Mammary epithelial cell (primary cell): Measurements from ENCODE around the gene GLRA1.

DNA sequence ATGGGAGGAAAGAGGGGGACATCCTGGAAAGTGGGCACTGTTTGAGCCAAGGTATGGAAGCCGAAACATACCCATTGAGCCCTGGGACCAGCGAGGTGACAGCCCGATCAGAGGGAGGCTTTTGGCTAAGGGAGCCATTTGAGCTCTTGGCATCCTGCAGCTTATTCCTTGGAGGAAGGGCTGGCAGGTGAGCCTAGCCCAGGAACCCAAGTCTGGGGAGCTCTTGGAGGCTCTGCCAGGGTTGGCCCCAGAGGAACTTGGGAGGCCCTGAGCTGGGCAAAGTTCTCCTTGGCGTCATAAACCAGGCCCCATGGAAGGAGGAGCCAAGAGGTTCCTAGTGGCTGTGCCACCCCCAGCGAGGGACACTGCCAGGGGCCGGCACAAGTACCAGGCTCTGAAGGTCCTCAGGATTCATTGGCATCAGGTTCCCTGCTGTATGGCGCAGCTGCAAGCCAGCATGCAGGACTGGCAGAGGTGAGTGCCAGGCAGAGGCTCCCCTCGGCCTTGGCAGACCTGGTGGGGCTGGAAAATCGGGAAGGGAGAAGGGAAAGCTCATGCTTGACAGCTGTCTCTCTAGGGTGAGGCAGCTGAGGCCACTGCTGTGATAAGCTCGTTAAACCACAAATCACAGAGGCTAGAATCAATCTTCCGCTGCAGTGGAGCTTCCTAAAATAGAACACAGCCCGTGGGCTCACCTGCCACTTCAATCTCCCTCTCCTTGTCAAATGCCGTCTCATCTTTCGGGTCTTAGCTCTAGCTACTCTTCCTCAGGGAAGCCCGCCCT is 54.6 kb upstream of the SYNPO start:
- CAGE, long polyA plus RNA, result no peak
- RRBS, result no CpG with 5 or more reads among the region's 15 CpGs

GRCh38 chr5:150600039-150600470 is 40.4 kb upstream of the SYNPO start:
- CAGE, long polyA plus RNA, result no peak
- RRBS, result 83% methylated on average over 1 of the region's 7 CpGs

- CAGE, long polyA plus RNA, result no peak
- RRBS, result no CpG with 5 or more reads among the region's 10 CpGs
Measured at GRCh38 chr5:150644188-150645135, 4.0 kb downstream of the SYNPO start.

DNA sequence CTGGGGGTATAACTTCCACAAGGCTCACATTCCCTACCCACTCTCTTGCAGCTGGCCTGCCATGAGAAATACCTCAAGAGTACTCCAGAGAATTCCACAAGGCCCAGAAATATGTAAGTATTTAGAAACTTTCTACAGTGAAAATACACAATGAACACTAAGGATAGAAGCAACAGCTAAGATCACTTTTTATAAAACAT is 25.3 kb downstream of the ZNF300 start:
- CAGE, long polyA plus RNA, result no peak

GRCh38 chr5:150926669-150927145 is 21.9 kb upstream of the ZNF300 start:
- CAGE, long polyA plus RNA, result no peak
- RRBS, result no CpG with 5 or more reads among the region's 3 CpGs

GRCh38 chr5:150946218-150946682 is 41.5 kb upstream of the ZNF300 start:
- CAGE, long polyA plus RNA, result no peak
- RRBS, result no CpG with 5 or more reads among the region's 27 CpGs

DNA sequence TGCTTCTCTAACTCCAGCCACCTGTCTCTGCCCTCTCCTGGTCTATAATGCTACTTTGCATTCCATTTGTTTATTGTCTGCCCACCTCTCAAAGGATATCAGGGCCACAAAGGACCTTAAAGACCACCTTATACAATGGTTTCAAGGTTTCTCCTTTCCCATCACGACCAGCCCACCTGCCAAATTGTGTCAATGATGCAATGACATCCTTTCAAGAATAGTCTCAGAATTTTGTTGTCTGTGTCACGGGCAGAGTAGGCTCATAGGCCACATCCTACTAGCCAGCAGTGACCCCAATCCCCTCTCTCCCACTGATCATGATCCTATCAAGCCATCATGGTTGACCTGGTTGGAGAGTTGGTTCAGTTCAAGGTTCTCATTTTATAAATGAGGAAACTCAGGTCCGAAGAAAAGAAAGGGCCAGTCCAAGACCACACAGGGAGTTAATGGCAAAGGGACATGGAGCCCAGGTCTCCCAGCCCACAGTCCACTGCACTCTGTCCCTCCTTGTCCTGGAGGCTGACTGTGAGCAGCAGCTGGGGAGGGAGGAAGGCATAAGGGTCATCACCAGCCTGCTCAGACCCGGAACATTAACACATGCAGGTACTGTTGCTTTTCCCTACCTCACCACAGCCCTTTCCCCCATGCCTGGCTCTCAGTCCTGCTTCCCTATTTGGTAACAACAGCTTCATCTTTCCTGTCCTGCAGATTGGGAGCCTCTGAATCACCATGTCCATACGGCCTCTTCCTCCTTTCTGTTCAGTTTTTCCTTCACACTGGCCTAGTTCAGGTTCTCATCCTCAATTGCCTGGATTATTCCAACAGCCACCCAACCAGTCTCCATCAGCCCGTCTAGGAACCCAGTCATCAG is 3.9 kb downstream of the GPX3 start:
- CAGE, long polyA plus RNA, result no peak
- RRBS, result no CpG with 5 or more reads among the region's 6 CpGs

DNA sequence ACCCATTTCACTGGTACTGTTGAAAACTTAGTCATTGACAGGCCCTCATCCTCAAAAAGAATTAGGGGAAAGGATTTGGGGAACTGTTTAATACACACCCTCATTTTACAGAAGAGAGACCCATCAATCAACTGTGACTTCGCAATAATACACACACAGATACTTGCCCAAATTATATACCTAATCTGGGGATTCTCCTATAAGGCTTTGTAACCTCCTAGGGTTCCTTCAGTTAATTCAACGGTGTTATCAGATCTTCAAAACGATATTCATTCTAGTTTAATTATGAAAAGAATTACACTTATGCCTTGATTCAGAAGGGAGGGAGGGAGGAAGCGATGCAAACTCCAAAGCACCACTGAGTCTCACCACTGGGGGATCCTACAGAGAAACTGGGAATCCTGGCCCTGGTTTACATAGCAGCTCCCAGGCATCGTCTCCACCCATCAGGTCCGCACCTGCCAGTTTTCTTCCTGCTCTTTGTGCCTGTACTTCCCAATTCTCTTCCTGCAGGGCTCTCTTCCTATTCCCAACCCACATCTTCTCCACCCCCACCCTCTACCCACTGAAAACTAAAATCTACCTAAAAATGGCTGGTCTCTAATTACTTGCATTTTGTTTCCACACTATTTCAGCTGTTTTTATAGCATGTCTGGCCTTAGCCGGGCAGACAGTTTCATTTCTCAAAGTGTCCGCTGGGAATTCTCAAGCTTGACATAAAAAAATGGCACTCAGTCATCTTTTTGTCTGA is 1.4 kb upstream of the TNIP1 start:
- CAGE, long polyA plus RNA, result no peak
- RRBS, result no CpG with 5 or more reads among the region's 8 CpGs

DNA sequence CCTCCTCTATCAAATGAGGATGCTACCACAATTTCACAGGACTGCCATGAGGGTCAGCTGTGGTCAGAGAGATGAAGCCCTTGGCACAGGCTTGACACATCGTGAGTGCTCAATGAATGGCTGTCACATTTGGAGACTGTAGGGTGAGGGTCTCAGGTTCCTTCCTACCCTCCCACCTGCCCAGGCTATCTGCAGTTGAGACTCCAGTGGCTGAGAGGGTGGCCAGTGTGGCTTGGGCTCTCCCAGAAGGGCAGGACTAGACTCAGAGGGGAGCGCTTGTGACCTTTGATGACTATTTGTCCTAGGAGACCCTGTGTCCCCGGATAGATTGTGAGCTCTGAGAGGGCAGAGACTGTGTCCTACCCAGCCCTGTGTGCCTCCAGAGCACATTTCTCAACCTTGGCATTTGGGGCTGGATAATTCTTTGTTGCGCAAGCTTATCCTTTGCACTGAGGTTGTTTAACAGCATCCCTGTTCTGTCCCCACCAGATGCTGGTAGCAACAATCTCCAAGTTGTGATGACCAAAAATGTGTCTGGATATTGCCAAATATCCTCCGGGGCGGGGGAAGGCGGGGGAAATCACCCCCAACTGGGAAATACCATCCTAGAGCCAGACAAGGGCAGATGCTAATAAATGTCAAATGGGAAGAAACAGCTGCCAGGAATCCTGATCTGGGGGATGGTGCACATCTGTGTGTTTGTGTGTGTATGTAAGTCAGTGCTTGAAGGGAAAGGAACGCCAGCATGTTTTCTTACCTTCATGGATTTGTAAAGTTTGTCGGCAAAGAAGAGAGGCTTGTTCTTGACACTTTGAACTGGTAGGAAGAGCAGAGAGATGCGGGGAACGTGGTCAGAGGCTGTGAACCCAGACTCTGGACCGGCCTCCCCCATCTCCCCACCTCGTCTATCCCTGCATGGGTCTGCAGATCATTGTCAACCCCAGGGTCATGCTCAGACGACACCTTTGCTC is 23.9 kb upstream of the TNIP1 start:
- CAGE, long polyA plus RNA, result no peak
- RRBS, result no CpG with 5 or more reads among the region's 14 CpGs

DNA sequence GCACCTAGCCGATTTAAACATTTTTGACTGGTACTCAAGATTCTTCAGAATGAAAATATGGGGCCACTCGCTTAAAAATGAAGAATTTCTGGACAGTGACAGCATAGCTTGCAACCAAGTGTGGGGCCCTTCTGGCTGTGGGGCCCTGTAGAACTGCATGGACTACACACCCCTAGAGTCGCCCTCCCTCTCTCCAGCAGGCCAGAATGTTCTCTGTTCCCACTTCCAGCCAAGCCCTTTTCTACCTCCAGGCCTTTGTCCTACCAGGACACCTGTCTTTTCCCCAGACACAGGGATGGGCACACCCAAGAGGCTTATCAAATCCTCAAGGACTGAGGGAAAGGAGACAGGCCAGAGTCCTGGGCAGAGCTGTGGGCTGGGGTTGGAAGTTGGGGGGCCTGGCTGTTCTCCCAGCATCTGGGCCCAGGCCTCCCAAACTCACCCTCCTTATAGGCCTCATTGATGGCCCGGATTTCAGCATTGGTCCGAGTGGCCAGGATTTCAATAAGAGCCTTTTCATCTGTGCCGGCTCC is 38.1 kb upstream of the TNIP1 start:
- CAGE, long polyA plus RNA, result no peak
- RRBS, result 98% methylated on average over 1 of the region's 6 CpGs

- CAGE, long polyA plus RNA, result no peak
- RRBS, result no CpG with 5 or more reads among the region's 14 CpGs
Measured at GRCh38 chr5:151124102-151124709, 33.4 kb downstream of the ANXA6 start.

DNA sequence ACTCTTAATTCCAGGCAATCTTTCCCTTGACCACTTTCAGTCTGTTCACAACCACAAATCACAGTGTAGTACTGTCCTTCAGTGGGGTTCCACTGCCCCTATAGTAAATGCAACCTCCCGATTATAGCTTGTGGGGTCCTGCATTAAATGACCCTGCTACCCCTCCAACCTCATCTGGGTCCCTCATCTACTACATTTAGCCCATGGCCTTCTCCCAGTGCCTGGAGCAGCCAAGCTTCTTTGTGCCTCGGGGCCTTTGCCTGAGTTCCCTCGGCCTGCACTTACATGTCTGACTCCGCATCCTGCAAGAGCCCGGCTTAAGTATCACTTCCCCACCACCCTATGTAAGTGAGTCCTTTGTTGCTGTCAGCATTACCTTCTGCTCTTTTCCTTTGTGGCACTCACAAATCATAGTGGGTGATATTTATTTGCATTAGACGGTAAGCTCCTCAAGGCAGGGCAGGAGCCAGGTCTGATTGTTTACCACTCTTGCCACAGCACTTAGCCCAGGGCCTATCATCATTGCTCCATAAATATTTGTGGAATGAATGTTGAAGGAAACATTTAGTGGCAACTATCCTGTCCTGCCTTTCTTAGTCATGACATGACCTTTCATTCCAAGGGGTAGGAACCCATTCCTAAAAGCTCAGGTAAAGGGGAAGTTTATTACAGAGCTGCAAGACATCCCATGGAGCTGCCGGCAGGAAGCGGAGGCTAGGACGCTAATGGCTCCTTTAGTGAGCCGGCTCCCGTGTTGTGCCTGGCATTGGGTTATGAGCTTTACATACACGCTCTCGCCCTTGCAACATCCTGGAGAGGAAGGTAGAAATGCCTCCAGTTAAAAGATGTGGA is 4.8 kb downstream of the GM2A start:
- CAGE, long polyA plus RNA, result no peak
- RRBS, result no CpG with 5 or more reads among the region's 13 CpGs

- CAGE, long polyA plus RNA, result no peak
- RRBS, result no CpG with 5 or more reads among the region's 3 CpGs
Measured at GRCh38 chr5:151493469-151494138, 46.2 kb downstream of the SLC36A1 start.

- CAGE, long polyA plus RNA, result no peak
- RRBS, result no CpG with 5 or more reads among the region's 6 CpGs
Measured at GRCh38 chr5:151517542-151518084, 70.2 kb downstream of the SLC36A1 start.

GRCh38 chr5:151637571-151638235 is 46.6 kb upstream of the FAT2 start:
- CAGE, long polyA plus RNA, result no peak
- RRBS, result no CpG with 5 or more reads among the region's 6 CpGs

DNA sequence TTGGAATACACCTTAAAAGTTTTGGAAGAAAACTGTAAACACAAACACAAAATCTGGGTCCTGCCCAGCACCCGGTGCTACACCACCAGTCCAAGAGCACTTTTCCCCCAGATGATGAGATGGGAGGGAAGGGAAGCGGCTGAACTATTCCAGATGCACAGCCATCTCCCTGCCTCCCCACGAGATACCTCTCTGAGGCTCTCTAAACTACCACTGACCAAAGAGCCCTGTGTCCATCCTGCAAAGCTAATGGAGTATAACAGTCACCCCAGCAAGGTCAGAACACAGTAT is 8.0 kb downstream of the SPARC start:
- CAGE, long polyA plus RNA, result no peak
- RRBS, result no CpG with 5 or more reads among the region's 3 CpGs

GRCh38 chr5:151682852-151683394 is 3.8 kb downstream of the SPARC start:
- CAGE, long polyA plus RNA, result no peak
- RRBS, result no CpG with 5 or more reads among the region's 5 CpGs

GRCh38 chr5:151696202-151697454 is 9.9 kb upstream of the SPARC start:
- CAGE, long polyA plus RNA, result no peak
- RRBS, result no CpG with 5 or more reads among the region's 33 CpGs

GRCh38 chr5:151773944-151774305 is 2.2 kb downstream of the G3BP1 start:
- CAGE, long polyA plus RNA, result no peak
- RRBS, result no CpG with 5 or more reads among the region's 3 CpGs

- CAGE, long polyA plus RNA, result no peak
- RRBS, result no CpG with 5 or more reads among the region's 12 CpGs
Measured at GRCh38 chr5:151924773-151925046, at the start of gene GLRA1. Gene GLRA1, minus strand, starts transcription at chr5:151924851.